Cardiac atrium fibroblast (primary cell): ENCODE measurements around the genes RAVER1, ICAM3 and KEAP1.

DNA sequence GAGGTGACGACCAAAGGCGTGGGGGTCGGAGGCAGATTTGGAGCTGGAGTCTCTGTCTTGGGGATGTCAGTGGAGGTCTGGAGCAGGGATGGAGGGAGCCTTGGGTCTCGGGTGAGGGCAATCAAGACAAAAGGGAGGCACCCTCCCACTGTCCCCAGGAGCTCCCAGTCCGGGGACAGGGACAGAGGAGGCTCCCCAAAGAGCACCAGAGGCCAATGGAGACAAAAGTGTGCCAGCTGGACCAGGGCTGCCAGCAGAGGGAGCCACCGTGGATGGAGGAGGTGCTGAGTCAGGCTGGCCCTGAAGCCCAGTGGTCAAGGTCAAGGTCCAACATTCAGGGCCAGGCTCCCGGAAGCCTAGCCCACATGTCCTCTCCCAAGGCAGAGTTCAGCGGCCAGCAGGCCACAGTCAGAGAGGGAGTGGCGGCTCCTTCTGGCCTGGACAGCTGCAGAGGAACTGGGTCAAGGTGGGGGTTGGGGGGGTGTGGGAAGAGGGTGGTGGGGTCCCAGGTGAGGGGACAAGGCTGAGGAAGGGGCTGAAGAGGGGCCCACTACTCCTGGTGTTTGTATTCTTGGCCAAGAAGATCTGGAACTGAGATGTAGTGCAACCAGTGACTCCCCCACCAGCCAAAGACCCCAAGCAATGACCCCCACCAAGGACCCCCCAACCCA lies 8.4 kb downstream of the COL5A3 start:
- RAMPAGE, long total RNA: no peak

- RAMPAGE, long total RNA: no peak
These were observed 7.0 kb downstream of the RDH8 start for GRCh38 chr19:10020354-10020698.

GRCh38 chr19:10114959-10115645 lies 3.6 kb downstream of the P2RY11 start:
- RAMPAGE, long total RNA: no peak

- RAMPAGE, long total RNA: no peak
These were observed 3.6 kb downstream of the EIF3G start for GRCh38 chr19:10116220-10116433.

- RAMPAGE, long total RNA: no peak
These were observed 34.7 kb upstream of the EIF3G start for GRCh38 chr19:10154443-10154834.

DNA sequence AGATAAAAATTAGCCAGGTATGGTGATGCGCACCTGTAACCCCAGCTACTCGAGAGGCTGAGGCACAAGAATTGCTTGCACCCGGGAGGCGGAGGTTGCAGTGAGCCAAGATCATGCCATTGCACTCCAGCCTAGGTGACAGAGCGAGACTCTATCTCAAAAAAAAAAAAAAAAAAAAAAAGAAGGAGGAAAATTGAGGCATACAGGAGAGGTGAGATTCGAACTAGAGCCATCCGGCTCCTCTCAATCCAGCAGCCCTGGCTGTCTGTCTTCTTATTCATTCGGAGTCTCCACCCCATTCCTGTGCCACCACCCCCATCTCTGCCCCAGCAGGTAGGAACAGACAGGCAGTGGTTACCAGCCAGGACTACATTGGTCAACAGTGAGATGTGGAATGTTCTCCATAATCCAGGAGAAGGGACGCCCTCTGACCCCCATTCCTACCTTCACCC lies 6.5 kb upstream of the S1PR2 start:
- RAMPAGE, long total RNA: no peak

GRCh38 chr19:10305433-10305843 lies 10.4 kb downstream of the FDX2 start:
- RAMPAGE, long total RNA: no peak

DNA sequence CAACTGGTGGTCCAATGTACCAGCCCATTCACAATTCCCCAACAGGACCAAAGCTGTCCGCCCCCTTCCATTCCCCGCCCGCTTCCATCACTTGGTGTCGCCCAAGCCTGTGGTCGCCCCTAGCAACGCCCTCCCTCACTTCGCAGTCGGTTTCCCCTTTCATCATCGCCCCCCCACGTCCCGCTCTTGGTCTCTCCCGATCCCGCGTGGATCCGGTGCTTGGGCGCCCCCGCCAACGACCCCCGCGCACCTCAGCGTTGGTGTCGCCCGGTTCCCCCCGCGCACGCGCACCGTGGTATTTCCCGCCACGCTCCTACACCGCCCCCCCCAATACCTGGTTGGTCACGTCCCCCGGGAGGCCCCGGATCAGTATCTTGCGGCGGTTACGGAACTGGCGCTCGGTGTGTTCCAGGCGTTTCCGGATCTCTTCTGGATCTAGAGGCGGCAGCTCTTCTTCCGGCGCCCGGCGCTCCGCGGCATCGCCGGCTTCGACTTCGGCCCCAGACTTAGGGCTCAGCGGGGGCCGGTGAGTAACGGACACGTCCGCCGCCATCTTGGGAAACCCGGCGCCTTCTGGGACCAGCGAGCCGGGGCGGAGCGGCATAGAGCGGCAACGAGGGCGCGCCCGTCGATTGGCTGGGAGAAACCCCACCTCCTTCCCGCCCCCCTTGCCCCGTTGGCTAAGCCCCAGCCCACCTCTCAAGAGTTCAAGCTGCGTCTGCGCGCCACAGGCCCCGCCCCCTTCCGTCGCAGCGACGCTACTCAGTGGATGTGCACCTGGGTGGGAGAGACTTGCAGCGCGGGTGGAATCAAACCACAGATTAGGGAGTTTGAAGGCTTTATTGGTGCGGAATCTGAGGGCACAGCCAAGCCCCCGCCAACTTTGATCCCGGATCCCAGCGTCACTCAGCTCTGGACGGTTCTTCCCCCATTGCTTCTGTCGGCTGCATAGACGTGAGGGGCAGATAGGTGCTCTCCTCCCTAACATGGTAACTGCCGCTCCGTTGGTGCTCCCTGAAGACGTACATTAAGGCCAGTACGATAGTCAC lies at the start of gene RAVER1:
Gene RAVER1, minus strand, starts transcription at position 575 of the 1,049 bp plus-strand sequence.
- RAMPAGE, long total RNA: no peak

GRCh38 chr19:10339319-10339985 lies at the start of gene ICAM3:
Gene ICAM3 (minus strand): TSS chr19:10339624.
- RAMPAGE, long total RNA: no peak

DNA sequence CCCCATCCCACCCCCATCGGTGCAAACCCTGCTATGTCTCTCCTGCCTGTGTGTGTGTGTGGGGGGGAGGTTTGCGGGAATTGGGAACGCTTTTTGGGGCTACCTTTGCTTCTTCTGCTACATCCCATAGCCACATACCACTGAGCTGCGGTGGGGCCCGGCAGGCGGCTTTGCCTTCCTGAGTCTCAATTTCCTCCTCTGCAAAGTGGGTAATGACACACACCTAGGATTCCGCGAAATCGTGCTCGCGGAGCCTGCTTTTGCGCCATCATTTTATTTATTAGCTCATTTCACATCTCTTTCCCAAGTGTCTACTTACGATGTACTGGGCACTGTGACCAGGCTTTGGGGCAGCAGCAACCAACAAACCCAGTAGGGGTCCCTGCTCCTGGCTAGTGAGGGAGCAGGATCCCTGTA lies 2.1 kb upstream of the CDC37 start:
- RAMPAGE, long total RNA: no peak

DNA sequence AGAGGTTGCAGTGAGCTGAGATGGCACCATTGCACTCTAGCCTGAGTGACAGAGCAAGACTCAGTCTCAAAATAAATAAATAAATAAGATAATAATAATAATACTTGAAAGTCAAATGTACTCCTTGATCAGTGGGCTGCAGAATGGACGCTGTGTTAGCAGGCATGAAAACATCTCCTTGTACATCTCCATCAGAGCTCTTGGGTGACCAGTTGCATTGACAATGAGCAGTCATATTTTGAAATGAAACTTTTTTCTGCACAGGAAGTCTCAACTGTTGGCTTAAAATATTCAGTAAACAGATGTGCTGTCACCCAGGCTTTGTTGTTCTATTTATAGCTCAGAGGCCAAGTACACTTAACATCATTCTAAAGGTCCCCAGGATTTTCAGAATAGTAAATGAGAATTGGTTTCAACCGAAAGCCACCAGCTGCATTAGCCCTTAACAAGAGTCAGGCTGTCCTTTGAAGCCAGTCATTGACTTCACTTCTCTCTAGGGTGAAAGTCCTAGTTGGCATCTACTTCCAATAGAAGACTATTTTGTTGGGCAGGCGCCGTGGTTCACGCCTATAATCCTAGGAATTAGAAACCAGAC lies 8.1 kb upstream of the PDE4A start:
- RAMPAGE, long total RNA: no peak

DNA sequence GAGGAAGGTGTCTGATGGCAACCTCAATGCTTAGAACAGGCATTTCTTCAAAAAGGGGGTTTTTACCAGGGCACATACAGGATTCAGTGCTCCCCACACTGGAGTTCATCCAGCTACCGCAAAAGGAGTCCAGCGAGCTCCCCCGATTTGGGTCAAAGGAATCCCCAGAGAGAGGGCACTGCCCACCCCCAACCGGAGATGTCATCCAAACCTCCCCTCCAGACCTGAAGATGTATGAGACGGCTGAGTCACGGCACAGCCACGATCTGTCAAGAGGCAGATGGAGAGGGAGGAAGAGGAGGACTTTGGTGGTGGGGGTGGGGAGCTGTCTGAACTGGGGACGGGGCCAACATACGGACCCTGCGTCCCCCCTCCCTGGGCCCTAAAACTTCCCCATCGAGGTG lies 3.6 kb downstream of the PDE4A start:
- RAMPAGE, long total RNA: no peak

GRCh38 chr19:10461214-10462046 lies 41.1 kb downstream of the PDE4A start:
- RAMPAGE, long total RNA: no peak

DNA sequence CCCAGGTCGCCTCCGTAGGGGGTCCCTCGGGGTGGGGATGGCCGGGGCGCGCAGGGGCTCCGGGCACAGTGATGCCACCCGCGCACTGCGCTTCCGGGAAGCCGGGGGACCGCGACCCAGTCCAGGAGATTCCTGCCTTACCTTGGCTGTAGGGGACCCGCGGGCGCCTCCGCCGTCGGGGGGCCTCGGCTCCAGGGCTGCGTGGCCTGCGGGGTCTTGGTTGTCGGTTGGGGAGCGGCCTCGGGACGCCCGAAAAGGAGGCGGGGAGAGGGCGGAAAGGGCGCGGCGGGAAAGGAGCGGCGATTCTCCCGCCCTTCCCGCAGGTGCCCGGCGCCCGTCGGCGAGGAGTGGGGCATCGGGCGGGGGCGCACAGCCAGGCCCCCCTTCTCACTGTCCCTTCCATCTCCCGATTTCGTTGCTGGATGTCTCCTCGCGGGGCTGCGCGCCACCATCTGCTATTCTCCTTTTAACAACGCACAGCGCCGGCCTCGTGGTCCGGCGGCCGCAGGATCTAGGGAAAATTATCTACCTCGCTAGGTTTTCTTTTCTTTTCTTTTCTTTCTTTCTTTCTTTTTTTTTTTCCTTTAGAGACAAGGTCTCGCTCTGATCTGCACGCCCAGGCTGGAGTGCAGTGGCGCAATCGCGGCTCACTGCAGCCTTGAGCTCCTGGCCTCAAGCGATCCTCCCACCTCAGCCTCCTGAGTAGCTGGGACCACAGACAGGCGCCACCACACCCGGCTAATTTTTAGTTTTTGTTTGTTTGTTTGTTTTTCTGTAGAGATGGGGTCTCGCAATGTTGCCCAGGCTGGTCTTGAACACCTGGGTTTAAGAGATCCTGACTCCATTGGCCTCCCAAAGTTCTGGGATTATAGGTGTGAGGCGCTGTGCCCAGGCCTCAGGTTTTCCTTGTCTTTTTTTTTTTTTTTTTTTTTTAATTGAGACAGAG lies at the start of gene KEAP1:
Gene KEAP1, minus strand, starts transcription at position 257 of the 946 bp plus-strand sequence.
- RAMPAGE, long total RNA: no peak

DNA sequence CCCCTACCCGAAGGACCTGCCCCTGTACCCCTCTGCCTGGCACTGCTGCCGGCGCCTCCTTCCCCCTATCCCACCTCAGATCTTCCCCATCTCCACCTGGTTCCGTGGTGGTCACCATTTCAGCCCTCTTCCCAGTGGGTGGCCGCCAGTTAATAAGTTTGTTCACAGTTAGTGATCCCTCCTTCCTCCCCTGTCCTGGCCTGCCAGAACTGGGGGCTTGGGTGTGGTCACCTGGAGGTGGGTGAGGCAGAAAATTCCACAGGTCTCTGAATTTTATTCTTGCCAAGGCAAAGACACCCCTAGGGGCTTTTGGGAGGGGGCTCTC lies 478 bp downstream of the SLC44A2 start:
- RAMPAGE, long total RNA: no peak

DNA sequence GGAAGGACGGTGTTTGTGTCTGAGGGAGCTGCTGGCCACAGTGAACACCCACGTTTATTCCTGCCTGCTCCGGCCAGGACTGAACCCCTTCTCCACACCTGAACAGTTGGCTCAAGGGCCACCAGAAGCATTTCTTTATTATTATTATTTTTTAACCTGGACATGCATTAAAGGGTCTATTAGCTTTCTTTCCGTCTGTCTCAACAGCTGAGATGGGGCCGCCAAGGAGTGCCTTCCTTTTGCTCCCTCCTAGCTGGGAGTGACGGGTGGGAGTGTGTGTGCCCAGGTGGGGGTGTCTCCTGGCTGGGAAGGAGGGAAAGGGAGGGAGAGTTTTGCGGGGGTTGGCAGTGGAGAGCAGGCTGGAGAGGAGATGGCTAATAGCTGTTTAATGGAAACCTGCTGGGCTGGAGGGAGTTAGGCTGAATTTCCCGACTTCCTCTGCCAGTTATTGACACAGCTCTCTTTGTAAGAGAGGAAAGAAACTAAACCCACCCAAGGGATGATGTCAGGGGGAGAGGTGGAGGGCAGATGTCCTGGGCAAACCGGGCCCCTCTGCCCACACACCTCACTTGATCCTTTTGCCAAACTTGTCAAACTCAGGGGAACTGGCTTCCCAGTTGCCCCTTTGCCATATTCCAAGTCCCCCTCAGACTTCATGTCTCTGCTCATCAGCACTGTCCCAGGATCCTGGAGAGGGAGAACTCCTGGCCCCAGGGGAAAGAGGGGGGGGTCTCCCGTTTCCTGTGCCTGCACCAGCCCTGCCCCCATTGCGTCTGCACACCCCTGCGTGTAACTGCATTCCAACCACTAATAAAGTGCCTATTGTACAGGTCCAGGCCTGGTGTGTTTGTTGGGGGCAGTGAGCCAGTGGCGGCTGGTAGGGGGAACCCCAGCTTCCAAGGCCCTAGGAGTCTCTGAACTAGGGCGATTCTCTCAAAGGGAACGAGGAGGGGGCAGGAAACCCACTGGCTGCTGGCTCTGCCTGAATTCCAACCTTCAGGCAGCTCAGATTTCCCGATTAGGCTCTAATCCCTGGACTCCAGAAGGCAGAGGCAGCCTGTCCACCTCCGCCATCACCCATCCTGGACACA lies 10.1 kb upstream of the ILF3 start:
- RAMPAGE, long total RNA: no peak

GRCh38 chr19:10655219-10655644 lies 1.1 kb downstream of the ILF3 start:
- RAMPAGE, long total RNA: no peak

GRCh38 chr19:10750817-10752121 lies 33.4 kb downstream of the DNM2 start:
- RAMPAGE, long total RNA: no peak

GRCh38 chr19:10761544-10762219 lies 43.8 kb downstream of the DNM2 start:
- RAMPAGE, long total RNA: no peak

DNA sequence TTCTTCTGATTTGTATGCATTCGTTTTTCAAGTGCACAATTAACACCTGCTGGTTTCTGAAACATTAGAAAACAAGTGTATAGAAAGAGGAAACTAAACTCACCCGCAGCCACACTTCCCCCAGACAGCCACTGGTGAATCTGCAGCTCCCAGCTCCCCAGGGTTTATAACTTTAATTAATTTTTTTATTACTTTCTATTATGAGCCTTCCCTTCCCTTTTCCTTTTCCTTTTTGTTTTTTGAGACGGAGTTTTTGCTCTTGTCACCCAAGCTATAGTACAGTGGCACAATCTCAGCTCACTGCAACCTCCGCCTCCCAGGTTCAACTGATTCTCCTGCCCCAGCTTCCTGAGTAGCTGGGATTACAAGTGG lies 58.7 kb downstream of the TMED1 start:
- RAMPAGE, long total RNA: no peak